ENCODE data around the gene MYL9.

GRCh38 chr20:35773156-35773940 is 1.5 kb downstream of the PHF20 start:
- RRBS, 2 experiments: no CpG with 5 or more reads among the region's 7 CpGs

GRCh38 chr20:36097271-36098262 is 57.0 kb upstream of the EPB41L1 start:
- RRBS, 2 experiments: no CpG with 5 or more reads among the region's 6 CpGs

DNA sequence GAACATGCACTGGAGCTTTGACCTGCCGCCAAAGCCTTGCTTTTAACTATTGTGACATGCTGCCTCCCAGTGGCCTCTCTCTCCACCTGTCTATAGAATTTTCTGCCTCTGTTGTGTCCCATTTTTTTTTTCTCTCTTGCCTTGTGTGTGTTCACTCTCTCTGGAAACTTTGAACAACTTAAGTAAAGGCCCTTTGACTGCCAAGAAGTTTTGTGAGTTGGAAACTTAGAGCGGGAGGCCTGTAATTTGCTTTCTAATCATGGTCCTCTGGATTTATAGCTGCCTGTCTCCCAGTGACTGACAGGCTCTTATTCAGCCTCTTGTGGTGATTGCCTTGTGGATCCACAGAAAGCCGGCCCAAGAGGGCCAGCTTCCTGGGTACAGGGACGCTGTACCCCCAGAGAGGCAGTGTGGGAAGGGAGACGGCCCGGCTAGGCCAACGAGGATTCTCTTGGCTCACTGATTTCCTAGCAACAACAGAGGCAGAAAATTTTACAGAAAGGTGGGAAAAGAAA is 15.7 kb upstream of the EPB41L1 start:
- RRBS, 2 experiments: 5 to 13% methylated on average over 4 of the region's 7 CpGs

- RRBS, 2 experiments: no CpG with 5 or more reads among the region's 5 CpGs
Measured at GRCh38 chr20:36149437-36149993, 5.0 kb upstream of the EPB41L1 start.

DNA sequence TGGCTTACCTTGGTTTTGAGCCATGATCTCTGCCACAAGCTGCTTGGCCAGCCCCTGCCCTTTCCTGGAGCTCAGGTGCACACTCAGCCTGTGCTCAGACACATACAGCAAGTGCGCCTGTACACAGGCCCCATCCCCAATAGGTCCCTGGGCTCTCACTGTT is 770 bp upstream of the EPB41L1 start:
- RRBS, 2 experiments: no CpG with 5 or more reads among the region's 1 CpG

DNA sequence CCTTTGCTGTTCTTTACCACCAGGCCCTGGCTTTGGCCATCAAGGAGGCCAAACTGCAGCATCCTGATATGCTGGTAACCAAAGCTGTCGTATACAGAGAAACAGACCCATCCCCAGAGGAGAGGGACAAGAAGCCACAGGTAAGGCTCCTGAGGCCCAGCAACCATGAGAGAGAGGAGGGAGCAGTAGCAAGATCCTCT is 14.1 kb upstream of the AAR2 start:
- RRBS, 2 experiments: no CpG with 5 or more reads among the region's 1 CpG

DNA sequence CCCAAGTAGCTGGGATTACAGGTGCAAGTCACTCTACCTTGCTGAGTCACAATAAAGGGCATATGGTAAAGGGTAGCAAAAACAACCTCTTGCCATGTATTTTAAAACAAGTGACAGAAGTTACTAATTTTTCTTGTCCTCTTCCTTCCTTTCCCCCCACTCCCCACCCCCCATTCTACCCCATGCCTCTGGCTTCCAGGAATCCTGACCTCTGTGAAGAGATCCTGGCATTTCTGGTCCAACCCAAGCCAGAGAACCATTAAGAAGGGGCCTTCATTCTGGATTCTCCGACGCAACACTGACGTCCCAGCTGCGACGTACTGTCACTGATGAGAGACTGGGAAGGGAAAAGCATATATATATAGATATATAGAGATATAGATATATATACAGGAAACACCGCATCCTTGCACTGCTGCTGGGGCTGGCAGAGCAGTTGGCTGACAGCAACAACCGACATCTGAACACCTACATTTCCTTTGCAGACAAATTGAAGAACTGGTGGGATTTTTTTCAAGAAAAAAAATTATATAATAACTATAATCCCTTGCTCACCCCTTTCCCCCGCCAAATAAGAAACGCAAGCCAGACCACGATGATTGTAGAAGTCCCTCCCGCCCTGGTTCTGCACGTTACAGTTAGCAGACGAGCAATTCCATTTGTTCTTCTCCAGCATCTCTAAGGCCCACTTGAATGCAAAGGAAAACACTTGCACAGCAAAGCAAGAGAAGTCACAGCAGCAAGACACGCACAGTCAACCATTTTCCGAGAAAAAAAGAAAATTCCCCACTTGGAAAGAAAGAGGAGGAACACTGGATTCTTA is 6.9 kb upstream of the AAR2 start:
- RRBS, 2 experiments: no CpG with 5 or more reads among the region's 15 CpGs

DNA sequence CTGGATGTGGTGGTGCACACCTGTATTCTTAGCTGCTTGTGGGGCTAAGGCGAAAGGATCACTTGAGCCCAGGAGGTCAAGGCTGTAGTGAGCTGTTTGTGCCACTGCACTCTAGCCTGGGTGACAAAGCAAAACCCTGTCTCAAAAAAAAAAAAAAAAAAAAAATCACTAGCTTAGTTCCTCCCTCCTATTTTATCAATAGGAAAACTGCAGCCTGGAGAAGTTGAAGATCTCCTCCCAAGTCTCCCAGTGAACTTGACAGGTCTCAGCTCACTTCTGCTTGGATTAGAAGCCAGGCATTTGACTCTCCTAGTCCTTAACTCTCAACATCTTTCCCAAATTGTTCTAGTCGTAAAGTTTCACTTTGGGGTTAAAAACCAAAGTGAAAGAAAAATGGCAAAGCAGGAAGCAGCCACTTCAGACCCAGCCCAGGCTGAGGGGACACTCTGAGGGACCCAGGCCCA is 68.9 kb upstream of the MYL9 start:
- RRBS, 2 experiments: no CpG with 5 or more reads among the region's 2 CpGs

DNA sequence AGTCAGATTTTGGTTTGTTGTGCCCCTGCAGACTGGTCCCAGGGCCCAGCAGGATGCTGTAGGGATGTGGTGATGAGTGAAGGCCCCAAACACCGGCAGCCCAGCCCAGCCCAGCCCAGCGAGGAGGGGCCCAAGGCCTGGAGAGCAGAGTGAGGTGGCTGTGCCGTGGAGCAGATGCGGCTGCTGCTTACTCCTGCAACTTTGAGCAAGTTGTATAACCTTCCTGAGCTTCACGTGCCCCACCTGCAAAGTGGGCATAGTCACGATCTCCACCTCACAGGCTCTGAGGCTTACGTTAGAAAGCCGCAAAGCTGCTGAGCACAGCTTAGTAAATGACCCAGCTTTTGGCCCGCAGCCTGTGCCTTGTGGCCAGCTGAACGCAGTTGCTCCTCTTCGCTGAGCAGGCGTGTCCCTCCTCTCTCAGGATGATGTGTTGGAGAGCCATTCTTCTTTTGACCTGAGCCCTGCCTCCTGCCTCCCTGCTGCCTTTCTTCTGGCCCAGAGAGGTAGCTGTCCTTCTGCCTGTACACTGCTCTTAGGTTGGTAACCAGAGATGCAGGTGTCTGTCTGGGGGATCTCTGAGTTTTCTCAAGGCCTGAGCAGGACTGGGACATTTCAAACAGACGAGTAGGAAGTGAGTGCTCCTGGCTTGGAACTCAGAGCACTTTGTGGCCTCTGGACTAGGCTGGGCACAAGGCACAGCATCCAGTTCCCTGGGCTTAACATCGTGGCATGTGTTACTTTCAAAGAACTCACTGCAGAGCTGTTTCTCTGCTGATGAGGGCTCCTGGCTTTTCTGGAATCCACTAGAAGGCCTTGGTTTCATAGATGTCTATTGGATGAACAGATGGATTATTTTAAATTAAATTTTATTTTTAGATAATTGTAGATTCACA is 47.5 kb upstream of the MYL9 start:
- RRBS, 2 experiments: no CpG with 5 or more reads among the region's 14 CpGs

DNA sequence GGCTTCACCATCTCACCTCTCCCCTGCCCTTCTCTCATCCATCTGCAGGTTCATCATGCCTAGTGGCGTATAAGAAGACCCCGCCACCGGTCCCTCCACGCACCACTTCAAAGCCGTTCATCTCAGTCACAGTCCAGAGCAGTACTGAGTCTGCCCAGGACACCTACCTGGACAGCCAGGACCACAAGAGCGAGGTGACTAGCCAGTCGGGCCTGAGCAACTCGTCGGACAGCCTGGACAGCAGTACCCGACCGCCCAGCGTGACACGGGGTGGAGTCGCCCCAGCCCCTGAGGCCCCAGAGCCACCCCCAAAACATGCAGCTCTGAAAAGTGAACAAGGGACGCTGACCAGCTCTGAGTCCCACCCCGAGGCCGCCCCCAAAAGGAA is 44.7 kb upstream of the MYL9 start:
- RRBS, 2 experiments: no CpG with 5 or more reads among the region's 17 CpGs

- RRBS, 2 experiments: 86 to 92% methylated on average over 1 to 3 of the region's 50 CpGs
Measured at GRCh38 chr20:36498468-36499856, 42.4 kb upstream of the MYL9 start.

DNA sequence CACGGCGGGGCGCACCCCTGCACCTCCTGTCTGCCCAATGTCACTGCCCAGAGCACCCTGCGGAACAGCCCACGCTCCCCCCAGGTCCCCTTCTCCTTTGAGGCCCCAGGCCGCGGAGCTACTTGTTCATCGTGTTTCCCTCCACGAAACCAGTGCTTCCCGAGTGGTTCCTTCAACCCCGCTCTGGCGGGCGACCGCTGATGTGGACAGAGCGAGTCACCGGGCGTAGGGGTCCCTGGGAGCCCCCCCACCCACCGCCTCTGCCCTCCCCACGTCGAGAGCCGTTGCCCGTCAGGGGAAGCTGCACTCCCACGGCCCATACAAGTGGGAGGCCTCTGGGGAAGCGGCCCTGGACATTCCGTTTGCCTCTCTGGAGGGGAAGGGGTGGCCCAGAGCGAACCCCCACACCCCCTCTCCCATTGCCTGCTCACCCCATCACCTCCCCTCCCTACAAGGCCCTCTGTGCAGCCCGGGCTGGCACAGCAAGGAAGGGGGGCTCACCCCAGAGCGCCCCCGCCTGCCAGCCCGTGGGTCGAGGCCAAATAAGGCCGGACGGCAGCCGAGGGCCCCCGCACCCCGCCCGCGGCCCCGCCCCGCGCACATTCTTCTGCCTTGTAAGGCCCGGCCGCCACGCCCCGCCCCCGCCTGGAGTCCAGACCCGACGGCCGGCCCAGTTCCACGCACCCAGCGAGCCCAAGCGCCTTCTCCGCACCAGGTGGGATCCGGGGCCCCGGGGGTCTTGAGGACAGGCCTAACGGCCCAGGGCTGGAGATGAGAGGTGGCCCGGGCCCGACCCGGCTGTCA is at the start of gene MYL9:
TSS of gene MYL9 (plus strand) at position 673 of the 804 bp plus-strand sequence.
- RRBS, 2 experiments: 2 to 7% methylated on average over 29 to 30 of the region's 59 CpGs

- RRBS, 2 experiments: under 1 to 7% methylated on average over 9 of the region's 25 CpGs
Measured at GRCh38 chr20:36574186-36574456, 724 bp downstream of the TGIF2 start.

DNA sequence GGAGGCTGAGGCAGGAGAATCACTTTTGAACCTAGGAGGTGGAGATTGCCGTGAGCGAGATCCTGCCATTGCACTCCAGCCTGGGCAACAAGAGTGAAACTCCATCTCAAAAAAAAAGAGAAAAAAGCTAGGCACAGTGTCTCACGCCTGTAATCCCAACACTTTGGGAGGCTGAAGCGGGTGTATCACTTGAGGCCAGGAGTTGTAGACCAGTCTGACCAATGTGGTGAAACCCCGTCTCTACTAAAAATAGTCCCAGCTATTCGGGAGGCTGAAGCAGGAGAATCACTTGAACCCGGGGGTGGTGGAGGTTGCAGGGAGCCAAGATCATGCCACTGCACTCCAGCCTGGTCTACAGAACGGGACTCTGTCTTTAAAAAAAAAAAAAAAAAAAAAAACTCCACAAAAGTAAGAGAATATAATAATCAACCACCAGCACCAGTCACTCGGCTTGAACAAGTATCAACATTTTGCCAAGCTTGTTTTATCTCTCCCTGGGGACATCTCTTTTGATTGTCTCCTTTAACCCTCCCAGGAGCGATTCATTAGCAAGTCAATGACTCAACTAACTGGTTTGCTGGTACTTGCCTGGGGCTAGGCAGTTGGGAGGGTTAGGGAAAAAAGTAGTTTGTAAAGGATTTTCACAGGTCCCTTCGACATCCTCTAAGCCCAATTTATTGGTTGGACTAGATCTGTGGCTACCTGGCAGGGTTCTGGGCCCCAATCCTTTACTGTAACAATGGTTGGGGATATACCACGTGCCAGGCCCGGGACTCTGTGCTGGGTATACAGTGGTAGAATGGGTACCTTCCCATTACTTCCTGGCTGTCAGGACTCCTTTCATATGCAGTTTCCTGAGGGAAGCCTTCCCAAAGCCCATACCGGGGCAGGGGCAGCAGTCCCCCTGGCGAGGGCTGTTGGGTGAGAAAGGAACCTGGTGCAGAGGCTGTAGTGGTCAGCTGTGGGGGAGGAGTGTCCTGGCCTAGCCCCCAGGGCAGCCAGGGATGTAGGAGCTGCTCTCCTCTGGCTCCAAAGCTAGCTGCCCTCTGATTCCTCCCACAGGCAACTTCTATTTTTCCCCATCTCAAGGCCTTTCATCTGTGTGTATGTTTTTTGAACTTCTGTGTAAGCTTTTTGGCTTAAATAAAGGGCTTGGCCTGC is 12.1 kb downstream of the TGIF2 start:
- RRBS, 2 experiments: 80% methylated on average over 2 of the region's 15 CpGs; no CpG with 5 or more reads in 1 of the 2 experiments

DNA sequence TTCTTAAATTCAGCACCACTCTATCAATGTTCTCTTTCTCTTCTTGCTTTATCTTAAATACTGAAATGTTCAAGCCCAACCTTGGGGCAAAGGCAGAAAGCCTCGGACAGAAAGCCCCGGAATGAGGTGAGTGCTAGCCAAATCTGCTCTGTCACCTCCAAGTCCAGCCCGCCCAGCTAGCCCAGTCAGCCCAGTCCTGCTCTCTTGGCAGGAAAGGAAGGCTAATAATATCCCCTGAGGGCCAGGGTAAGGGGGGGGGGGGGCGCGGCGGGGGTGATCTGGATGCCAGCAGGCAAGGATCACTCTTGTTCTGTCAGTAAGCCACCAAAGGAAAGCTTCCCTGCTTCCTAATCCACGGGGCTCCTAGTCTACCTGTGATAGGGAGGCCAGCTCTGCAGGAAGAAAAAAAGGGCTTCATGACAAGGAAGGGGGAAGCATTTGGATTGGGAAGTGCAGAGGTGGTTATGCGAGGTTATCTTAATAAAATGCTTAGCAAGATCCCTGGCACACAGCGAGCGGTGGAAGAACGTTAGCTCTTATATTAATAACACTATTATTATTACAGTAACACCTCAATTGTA is 1.1 kb downstream of the NDRG3 start:
- RRBS, 2 experiments: no CpG with 5 or more reads among the region's 11 CpGs

DNA sequence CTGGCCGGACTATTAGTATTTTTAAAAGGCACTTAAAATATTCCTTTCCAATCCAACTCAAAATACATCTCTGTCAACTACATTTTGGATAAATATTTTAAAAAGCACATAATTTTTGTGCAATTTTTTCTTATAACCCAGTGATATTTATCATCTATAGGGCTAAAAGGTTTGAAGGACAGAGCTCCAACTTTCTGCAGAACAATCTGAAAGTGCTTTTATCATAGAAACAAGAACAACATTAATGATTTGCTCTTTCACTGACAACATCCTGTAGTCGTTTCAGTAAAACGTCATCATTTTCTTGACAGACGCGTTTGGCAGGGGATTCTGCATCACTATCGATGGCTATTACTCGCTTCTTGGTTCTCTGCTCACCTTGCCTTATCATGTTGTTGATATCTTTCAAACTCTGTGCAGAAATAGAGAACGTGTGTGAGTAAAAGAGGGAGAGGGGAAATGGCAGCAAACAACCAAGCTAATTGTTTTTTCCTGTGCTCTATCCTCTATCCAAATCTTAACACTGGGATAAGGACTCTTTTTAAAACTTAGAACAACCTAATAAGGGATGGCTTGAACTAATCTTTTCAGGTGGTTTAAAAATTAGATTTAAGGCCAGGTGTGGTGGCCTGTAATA is 47.1 kb upstream of the SAMHD1 start:
- RRBS, 2 experiments: no CpG with 5 or more reads among the region's 8 CpGs

- RRBS, 2 experiments: no CpG with 5 or more reads among the region's 13 CpGs
Measured at GRCh38 chr20:37094979-37095423, 796 bp downstream of the RBL1 start.

- RRBS, 2 experiments: no CpG with 5 or more reads among the region's 16 CpGs
Measured at GRCh38 chr20:37300951-37302093, 11.9 kb downstream of the MANBAL start.

DNA sequence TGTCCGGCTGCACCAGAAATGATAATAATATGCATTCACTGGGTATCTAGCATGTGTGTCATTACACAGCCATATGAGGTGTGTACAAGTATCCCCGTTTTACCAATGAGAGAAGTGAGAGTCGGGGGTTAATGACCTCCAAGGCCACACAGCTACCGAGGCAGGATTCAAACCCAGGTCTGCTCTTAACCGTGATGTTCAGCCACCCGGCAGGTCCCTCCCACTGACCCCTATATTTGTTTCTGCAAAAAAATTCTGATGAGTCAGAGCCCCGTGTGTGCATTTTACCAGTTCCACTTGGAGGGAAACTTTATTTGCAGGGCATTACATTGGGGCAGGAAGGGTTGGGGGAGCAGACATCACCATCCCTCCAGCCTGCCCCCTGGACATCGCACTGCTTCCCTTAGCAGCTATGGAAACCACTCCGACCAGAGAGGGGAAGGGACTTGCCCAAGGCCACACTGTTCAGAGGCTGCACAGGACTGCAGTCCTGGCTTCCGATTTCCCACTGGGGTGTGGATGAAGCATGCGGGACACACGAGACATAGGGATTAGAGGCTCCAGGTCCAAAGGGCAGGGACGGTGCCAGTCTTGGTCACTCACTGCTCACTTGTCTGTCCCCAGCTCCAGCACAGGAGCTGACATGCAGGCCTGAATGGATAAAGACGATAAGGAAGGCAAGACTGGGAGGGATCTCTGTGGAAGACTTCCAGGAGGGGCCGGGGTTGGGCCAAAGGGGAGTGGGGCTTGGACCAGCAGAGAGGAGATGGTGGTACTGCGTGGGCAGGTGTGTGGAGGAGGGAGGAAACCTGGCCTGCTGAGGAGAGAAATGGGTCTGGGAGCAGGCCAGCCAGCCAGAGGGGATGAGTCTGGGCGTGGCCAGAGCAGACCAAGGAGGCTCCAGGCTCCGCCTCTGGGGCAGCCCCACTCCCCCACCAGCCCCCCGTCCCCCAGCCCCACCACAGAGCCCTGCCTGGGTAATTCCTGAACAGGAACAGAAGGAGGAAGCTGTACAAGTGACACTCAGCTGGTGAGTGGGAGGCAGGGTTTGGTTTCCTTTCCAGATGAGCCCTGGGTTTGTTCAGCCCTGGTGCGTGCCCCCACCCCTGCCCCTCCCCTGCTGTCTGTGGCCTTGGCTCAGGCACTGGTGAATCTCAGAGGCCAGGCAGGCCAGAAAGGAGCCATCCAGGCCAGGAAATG is 9.9 kb upstream of the SRC start:
- RRBS, 2 experiments: no CpG with 5 or more reads among the region's 20 CpGs

DNA sequence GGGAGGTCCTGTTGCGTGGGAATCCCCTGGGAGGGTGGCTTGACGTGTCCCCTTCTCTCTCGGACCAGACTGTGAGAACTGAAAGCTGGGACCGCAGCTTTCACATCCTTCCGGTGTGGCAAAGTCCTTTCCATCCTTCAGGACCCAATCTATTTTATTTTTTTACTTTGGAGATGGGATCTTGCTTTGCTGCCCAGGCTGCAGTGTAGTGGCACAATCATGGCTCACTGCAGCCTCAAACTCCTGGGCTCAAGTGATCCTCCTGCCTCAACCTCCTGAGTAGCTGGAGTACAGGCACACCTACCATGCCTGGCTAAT is 9.1 kb upstream of the SRC start:
- RRBS, 2 experiments: no CpG with 5 or more reads among the region's 5 CpGs

Data from Panc1 (cell line).